Umbilical cord (tissue), 2 donors: ENCODE measurements around the genes GIMAP2 and ASB10.

GRCh38 chr7:150479045-150479535, 28.7 kb downstream of the GIMAP8 start:
- RAMPAGE, long total RNA: no peak

GRCh38 chr7:150685434-150685996, at the start of gene GIMAP2:
TSS of gene GIMAP2 (plus strand) at chr7:150685706.
- RAMPAGE, long total RNA: no peak

DNA sequence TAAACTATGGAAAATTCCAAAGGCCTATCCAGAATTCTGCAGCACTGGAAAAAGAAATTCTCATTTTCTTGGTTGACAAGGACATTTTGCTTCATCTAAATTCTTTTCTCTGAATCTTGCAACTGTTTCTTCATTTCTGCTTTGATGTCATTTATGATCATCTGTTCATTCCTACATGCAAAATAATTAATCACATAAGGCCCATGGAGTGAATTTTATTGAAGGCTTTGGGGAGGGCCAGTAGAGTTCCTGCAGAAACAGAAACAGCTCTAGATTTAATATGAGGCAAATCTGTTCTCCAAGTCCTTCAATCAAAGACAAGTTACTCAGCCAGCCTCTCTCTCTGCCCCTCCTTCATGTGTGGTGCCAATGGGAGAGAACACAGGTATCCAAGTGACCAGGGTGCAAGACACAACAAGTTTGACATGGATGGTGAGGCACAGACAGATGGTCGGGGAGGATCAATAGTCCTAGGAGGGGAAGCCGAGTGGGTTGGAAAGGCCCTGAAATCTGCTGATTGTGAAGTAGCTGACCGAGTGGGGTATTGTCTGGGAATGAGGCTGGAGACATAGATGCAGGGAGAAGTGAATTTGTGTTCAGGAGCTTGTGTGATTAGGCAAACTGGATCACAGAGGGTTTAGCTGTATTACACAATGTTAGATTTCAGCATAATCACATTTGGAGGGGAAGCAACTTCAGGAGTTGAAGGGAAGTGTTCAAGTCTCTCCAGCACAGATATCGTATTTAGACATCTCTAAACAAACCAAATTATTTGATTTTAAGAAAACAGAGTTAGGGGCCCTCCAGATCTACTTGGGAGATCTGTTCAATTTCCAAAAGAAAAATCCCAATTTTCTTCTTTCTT, 1.4 kb downstream of the GIMAP1 start:
- RAMPAGE, long total RNA: no peak

GRCh38 chr7:150718468-150718878, 2.1 kb downstream of the GIMAP1 start:
- RAMPAGE, long total RNA: no peak

DNA sequence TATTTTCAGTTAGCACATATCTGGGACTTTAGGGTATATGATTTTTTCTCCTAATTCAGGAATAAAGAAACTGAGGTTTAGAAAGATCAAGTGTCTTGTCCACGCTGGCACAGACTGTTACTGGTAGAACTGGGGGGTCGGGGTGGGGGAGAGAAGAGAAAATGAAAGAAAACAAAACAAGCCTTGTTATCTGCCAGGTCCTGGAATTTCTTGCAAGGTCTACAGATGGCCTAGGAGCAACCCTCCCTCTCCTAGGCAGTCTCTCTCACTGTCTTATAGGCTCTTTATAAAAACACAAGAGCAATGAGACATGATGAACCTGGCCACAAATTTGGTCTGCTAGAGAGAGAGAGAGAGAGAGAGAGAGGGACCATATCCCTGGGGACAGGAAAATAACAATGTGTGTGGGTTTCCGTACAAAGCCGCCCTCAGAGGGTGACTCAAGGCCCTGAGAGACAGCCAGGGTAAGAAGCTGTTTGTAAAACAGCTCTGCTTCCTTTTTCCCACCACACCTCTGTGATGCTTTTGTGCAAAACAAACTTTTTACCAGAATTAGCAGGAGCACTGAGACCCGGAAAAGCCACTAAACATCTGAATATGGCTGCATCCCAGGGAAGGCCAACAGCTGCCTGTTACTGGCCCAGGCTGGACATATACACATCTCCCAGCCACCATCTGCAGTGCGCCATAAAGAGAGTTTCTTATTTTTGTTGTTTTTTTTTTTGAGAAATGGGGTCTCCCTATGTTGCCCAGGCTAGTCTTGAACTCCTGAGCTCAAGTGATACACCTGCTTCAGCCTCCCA, 18.3 kb downstream of the GIMAP5 start:
- RAMPAGE, long total RNA: no peak

DNA sequence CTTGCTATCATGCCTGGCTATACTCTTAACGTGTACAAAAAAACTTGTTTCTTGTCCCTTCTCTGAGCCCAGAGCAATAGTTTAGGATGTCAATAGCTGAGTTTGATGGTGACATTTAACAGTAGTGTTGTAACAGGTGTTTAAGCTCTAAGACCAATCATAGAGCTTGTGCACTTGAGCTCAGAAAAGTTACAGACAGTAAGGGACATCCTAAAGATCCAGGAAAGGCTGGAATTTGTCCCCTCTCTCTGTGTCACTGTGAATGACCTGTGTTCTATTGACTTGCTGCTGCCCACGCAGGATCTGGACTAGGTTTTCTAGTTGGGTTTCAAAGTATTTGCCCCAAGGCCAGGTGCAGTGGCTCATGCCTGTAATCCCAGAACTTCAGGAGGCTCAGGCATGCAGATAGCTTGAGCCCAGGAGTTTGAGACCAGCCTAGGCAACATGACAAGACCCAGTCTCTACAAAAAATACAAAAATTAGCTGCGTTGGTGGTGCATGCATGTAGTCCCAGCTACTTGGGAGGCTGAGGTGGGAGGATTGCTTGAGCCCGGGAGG, 17.1 kb downstream of the AOC1 start:
- RAMPAGE, long total RNA: no peak

DNA sequence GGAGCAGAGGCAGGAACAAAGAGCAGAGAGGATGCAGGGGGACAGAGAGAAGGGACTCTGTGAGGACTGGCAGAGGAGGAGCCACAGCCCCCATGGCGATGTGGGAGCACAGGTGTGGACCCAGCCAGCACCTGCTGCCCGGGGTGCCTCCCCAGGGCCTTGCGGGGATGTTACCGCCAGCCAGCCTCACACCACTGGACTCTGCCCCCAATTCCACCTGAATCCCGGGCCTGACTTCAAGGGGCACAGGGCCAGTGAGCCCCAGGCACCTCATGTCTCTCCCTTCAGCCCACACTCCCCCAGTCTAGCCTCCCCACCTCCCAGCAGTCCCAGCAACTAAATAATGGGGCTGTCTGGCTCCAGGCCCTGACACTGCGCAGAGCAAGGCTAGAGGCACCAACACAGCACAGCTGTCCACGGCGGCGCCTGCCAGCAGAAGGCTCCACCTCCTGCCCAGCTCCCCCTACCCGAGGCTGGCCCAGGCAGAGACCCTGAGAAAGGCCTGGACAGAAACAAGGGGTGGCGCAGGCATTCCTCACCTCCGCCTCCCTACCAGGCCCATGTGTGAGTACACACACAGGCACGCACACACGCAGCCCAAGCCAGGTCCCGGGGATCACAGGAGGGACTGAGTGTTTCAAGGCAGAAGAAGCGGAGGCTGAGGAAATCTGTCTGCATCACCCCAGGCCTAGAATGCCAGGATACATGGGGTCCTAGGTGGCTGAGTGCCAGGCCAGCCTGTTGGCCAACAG, 6.1 kb downstream of the KCNH2 start:
- RAMPAGE, long total RNA: no peak

- RAMPAGE, long total RNA: no peak
These were observed 2.2 kb upstream of the NOS3 start for GRCh38 chr7:150988377-150989352.

- RAMPAGE, long total RNA: no peak
These were observed 12.0 kb downstream of the ATG9B start for GRCh38 chr7:151012270-151012657.

DNA sequence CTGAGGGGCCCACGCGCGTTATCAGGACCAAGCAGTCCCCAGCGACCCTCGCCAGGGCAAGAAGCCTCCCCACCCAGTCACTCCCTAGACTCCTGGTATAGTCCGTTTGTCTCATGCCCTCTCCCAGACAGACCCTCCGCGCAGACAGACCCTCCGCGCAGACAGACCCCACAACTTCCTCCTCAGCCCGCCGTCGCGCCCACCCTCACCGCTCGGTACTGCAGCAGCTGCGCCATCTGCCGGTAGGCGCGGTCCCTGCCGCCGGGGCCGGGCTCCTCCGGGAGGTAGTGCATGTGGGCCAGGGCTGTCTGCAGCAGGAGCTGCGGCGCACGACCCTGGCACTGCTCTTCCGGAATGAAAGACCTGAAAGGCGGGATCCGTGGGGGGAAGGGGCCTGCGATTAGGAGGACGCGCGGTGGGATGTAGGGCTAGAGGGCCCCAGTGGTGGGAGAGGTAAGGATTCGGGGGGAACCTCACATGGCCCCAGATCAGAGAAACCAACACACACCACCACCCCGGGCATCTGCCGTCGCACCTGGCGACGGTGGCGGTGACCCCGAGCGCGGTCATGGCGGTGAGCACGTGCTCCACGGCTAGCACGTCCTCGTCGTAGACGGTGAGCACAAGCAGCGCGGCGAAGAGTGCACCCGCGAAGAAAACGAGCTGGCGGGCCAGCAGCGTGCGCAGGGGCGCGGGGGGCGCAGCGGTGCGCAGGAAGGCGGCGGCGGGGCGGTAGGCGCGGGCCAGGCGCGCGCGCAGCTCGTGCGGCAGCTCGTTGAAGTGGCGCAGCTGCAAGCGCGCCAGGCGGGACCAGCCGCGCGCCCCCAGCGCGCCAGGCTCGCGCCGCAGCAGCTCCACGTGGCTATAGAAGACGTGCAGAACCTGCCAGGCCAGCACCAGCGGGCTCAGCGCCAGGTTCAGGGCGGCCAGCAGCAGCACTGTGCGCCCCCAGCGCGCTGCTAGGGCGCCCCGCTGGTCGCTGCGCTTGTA, 5.9 kb downstream of the ATG9B start:
- RAMPAGE, long total RNA: no peak

- RAMPAGE, long total RNA: no peak
These were observed 8.7 kb downstream of the ABCB8 start for GRCh38 chr7:151036922-151037436.

GRCh38 chr7:151038894-151039725, 9.2 kb upstream of the ASIC3 start:
- RAMPAGE, long total RNA: no peak

GRCh38 chr7:151059880-151060234, 468 bp downstream of the SLC4A2 start:
- RAMPAGE, long total RNA: no peak

DNA sequence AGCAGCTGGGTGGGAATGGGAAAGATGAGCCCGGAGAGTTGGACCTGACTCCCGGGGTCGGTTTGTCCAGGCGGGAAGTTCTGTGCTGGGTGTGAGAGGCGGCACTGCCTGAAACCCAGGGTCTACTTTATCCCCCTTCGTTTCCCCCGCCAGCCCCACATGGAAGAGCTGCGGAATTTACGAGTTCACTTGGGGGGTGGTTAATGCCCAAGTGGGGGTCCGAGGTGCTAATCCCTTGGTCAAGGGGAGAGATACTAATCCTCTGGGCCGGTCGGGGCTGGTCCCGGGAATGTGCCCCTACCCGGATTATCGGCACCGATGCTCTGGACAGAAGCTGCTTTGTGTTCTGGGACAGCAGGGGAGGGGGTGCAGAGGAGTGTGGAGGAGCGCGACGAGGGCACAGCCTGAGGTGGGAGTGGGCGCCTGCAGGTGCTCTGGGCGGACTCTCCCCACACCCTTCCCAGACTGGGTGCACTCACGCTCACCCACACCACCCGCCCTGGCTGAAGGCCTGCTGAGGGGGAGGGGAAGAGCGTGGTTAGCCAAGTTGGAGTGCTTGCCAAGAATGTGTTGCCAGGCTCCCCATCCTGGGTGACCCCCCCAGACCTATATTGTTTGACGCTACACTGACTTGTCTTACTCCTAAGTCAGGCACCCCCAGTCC, 978 bp downstream of the SLC4A2 start:
- RAMPAGE, long total RNA: no peak

- RAMPAGE, long total RNA: no peak
These were observed at the start of gene ASB10 for GRCh38 chr7:151187128-151188063. TSS of gene ASB10 (minus strand) at chr7:151187250.

GRCh38 chr7:151241183-151241858, 7.2 kb downstream of the SMARCD3 start:
- RAMPAGE, long total RNA: no peak

DNA sequence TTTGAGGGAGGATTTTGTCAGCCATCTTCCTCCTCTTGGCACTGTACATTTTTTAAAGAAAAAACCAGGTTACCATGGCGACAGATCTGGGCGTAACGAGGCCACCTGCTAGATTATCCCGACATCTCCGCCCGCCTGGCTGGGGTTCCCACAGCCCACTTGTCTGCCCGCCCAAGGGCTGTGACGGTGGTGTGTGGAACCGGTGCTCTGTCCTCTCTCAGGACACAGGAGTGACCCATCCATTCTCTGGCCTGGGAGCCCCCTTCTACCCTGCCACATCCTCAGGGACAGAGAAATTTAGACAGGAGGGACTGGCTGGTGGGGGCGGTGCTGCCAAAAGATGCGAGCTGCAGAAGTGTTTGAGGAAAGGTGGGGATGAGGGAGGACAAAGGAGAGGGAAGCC, 4.8 kb downstream of the SMARCD3 start:
- RAMPAGE, long total RNA: no peak

DNA sequence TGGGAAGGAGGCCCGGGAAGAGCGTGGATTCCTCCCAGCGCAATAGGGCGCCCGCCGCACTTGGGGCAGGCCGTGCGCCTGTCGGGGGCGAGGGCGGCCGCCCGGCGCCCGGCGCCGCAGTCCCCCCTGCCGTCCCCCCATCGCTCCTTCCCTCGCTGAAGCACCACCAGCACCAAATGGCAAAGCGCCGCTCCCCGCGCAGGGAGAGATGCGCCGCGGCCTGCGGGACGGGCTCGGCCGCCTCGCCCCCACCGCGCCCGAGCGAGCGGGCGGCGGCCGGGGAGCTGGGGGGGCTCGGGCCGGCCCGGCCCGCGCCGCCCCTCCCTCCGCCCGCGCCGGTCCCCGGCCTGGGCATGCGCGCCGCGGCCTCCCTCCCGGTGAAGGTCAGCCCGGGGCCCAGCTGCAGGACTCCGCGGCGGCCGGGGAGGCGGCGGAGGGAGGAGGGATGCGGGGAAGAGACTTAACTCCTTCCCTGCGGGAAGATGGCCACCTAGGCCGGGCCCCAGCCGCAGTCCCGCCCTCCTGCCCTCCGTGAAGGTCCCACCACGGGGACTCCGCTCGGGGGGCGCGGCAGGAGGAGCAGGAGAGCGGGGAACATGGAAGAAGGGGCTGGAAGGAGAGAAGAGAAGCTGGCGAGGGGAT, 3.2 kb upstream of the SMARCD3 start:
- RAMPAGE, long total RNA: no peak

DNA sequence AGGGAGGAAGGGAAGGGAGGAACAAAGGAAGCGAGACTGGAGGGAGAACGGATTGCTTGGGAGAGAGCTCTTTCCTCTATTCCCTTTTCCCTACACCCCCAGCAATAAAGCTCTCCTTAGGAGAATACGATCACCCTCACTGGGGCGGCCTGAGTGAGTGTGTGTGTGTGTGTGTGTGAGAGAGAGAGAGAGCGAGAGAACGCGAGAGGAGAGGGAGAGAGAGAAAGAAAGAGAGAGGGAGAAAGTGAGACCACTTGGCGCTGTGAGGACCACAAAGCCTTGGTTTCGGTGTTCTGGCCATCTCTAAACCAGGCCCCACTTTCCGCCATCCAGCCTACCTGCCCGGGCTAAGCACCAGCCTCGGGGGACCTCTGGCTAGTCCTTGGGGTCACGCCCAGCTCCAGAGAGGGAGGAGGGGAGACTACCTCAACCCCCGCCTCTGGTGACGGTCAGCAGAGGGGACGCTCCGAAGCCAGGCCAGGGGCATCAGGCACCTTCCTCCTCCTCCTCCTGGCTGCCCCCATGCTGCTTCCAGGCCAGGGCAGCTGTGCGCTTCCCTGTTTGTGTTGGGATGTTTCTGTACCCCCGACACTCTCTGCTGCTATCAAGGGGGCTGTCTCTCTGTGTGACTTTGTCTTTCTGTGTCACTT, 3.9 kb upstream of the SMARCD3 start:
- RAMPAGE, long total RNA: no peak

DNA sequence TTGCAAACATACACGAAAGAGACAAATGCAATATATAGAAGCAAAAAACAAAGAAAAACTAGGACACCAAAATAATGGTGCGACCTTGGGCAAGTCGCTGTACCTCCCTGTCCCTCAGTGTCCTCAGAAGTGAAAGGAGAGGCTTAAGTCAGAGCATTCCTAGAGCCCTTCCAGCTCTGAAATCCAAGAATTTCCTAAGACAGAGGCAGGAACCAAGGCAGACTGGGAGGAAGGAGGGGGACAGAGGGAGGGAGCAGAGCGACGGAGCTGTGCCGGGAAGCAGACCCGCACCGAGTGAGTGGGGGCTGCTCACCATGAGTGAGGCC, 4.4 kb upstream of the SMARCD3 start:
- RAMPAGE, long total RNA: no peak